Cardiac muscle cell (in vitro differentiated cells and primary cell): ENCODE results near the genes IQCF2 and NEK4.

- RAMPAGE, long total RNA, result no peak
- RRBS, result no CpG with 5 or more reads among the region's 2 CpGs
Observed at GRCh38 chr3:50584358-50584786, 15.1 kb downstream of the HEMK1 start.

GRCh38 chr3:50646843-50647332 is 27.8 kb upstream of the DOCK3 start:
- RAMPAGE, long total RNA, result no peak
- RRBS, result no CpG with 5 or more reads among the region's 7 CpGs

DNA sequence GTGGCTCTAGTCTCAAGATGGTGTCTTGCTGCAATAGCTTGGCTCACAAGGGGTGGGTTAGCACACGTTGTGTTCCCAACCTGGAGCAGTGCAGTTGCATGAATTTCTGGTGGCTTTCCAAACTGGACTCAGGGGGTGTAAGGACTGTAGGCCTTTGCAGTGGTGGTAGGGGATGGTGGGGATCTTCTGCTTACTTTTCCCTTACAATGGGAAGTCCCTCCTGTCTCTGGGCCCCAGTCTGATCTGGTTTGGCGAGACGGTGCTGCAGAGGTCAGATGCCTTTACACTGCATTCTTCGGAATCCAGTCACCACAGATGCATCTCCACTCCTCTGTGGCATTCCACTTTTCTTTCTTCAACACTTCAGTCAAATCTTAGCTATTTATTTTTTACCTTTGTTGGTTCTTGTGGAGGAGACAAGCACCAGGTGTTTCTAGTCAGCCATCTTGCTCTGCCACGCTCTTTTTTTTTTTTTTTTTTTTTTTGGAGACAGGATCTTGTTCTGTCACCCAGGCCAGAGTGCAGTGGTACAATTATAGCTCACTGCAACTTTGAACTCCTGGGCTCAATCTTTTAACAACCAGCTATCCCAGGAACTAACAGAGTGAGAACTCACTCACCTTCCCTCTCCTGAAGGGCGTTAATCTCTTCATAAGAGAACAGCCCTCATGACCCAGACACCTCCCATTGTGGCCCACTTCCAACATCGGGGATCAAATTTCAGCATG is 132.2 kb downstream of the DOCK3 start:
- RAMPAGE, long total RNA, result no peak
- RRBS, result no CpG with 5 or more reads among the region's 7 CpGs

GRCh38 chr3:51391423-51392526 is 690 bp downstream of the RBM15B start:
- RAMPAGE, long total RNA, result no peak
- RRBS, result 2% methylated on average over 69 of the region's 151 CpGs

DNA sequence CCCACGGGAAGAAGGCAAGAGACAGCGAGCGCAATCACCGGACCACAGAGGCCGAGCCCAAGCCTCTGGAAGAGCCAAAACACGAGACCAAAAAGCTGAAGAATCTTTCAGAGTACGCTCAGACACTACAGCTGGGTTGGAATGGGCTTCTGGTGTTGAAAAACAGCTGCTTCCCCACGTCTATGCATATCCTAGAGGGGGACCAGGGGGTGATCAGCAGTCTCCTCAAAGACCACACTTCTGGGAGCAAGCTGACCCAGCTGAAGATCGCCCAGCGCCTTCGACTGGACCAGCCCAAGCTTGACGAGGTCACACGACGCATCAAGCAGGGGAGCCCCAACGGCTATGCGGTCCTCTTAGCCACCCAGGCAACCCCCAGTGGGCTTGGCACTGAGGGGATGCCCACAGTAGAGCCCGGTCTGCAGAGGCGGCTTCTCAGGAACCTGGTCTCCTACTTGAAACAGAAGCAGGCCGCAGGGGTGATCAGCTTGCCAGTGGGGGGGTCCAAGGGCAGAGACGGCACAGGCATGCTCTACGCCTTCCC is 2.4 kb downstream of the RBM15B start:
- RAMPAGE, long total RNA, result no peak
- RRBS, result no CpG with 5 or more reads among the region's 21 CpGs

GRCh38 chr3:51413224-51413598 is 22.1 kb downstream of the RBM15B start:
- RAMPAGE, long total RNA, result no peak
- RRBS, result no CpG with 5 or more reads among the region's 2 CpGs

- RAMPAGE, long total RNA, result no peak
- RRBS, result no CpG with 5 or more reads among the region's 5 CpGs
Observed at GRCh38 chr3:51861338-51861812, at the start of gene IQCF2. IQCF2 (plus strand) TSS chr3:51861615.

DNA sequence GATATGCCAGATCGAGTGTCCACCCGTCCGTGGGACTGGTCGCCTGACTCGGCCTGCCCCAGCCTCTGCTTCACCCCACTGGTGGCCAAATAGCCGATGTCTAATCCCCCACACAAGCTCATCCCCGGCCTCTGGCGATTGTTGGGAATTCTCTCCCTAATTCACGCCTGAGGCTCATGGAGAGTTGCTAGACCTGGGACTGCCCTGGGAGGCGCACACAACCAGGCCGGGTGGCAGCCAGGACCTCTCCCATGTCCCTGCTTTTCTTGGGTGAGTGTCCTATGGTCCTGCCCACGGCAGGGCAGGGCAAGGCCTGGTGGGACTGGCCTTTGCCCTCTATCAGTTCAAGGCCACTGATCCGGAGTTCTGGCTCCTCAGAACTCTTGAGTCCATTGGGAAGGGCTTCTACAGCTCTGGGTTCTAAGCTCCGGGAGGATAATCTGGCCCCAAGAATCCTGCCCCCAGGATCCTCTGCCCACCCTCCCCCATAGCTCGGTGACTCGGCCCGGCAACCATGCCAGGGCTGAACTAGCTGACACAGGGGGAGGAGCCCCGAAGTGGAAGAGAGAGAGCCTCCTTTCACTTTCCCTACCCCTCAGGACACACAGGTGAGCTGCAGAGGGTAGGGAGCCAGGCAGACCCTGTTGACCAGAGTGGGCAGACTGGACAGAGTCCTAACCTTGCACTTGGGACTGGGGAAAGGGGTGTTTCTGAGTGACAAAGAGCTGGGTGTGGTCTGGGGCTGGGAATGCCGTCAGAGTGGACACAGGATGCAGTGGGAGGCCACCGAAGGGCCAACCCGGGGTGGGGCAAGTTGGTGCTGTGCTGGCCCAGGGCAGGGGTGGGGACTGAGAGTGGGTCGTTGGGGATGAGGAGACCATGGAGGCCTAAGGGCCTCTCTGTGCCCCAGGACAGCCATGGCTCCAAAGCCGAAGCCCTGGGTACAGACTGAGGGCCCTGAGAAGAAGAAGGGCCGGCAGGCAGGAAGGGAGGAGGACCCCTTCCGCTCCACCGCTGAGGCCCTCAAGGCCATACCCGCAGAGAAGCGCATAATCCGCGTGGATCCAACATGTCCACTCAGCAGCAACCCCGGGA is 623 bp downstream of the PARP3 start:
- RAMPAGE, long total RNA, result no peak
- RRBS, result 32% methylated on average over 10 of the region's 31 CpGs

DNA sequence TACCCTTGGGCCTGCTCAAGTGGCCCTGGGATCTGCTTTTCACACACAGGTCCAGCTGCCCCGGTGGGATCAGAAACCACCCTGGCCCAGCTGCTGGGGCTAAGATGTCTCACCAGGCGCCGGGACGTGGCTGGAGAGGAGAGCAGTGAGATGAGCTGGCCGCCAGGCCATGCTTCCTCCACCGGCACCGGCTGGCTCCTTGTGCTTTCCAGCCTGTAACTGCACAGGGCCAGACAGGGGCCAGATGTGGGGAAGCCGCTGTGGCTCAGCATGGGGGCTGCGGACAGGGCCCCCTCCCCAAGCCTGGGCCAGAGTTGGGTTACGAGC is 11.5 kb upstream of the DUSP7 start:
- RAMPAGE, long total RNA, result no peak
- RRBS, result 19% methylated on average over 6 of the region's 10 CpGs

DNA sequence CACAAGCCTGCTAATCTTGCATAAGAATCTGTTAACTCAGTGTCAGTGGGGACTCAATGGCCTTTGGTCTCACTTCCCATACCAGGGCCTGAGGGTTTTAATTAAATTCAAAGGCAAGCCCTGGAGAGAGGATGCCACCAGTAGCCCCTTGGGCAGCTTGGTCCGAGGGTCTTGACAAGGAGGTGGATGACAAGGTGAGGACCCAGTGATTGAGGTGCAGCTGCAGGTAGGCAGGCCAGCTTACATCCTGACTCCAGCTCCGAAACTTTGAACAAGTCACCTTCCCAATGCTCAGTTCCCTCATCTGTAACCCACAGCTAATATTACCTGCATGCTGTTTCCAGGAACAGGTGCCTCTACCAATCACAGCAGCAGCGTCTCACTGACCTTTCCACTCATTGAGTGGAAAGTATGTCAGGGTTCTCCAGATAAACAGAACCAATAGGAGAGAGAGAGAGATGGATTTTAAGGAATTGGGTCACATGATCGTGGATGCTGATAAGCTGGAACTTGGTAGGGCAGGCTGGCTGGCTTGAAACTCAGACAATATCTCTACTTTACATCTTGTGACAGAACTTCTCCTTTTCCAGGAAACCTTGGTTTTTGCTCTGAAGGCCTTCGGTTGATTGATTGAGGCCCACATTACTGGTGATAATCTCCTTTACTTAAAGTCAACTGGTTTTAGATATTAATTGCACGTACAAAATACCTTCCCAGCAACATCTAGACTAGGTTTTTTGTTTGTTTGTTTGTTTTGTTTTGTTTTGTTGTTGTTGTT is 9.0 kb upstream of the ALAS1 start:
- RAMPAGE, long total RNA, result no peak
- RRBS, result no CpG with 5 or more reads among the region's 6 CpGs

DNA sequence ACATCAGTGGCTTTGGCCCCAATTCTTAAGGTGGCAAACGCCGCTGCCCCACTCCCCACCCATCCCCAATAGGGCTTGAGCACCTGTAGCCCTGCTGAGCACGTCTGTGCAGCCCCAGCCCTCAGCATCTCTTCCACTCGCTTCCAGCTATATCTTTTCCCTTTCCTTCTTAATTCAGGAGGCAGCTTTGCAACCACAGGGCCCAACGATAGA is 9.1 kb downstream of the PPM1M start:
- RAMPAGE, long total RNA, result no peak
- RRBS, result no CpG with 5 or more reads among the region's 5 CpGs

DNA sequence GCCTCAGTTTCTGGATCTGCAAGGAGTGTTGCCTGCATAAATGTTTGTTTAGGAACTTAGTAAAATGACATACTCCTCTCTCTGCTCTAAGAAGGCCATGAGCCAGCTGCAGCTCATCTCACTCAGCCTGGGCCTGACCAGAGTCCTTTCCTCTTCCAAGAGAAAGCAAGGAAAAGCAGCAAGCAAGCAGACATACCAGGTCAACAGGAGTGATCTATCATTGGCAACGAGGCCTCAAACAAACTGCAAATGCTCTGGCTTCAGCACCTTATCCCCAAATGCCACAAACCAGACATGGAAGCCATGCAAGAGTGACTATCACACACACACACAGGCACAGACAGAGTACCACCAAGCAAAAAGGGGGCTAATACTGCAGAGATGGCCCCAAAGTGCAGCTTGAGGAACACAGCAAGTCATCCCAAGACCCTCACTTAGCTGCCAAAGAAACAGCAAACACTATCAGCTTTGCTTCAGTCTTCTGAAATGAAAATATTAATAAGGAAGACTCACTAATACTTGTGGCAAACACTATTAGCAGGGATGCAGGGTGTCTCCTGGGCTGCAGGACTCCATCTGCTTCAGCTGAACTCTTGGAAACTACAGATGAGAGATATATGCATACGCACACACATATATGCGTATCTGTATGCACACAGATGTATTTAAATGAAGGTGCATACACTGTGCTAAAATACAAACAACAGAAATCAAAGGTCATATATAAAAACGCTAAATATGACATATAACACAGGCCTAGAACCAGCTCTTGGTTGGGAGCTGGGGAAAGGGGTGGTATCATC is 10.4 kb downstream of the PPM1M start:
- RAMPAGE, long total RNA, result no peak
- RRBS, result no CpG with 5 or more reads among the region's 4 CpGs

- RAMPAGE, long total RNA, result no peak
- RRBS, result no CpG with 5 or more reads among the region's 23 CpGs
Observed at GRCh38 chr3:52402762-52403638, 6.8 kb downstream of the BAP1 start.

DNA sequence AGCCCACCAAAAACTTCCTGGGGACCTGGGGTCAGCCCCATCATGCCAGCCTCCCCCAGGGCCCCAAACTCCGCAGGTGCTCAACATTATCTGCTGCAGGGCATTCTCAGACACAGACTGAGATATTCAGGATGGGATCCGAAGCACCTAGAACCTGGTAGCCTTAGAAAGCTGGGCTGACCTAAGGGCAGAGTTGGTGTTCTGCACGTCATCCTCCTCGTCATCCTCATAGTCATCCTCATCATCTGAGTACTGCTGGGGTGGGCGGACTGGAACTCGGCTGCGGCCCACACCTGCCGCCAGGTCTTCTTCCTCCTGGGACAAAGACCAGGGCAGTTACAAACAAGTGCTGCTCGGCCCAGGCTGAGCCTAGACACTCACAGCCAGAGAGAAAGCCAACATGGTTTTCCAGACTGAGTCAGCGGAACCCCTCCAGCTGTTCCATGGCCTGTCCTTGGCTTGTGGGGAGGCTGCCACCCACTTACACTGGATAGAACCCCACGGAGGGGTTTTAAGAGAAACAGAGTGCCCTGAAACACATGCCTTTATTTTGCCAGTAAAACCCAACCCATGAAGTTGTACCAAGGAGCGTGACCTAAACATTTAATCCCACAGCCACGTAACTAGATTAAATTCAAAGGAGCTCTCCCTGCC is 5.4 kb downstream of the BAP1 start:
- RAMPAGE, long total RNA, result no peak
- RRBS, result no CpG with 5 or more reads among the region's 13 CpGs

DNA sequence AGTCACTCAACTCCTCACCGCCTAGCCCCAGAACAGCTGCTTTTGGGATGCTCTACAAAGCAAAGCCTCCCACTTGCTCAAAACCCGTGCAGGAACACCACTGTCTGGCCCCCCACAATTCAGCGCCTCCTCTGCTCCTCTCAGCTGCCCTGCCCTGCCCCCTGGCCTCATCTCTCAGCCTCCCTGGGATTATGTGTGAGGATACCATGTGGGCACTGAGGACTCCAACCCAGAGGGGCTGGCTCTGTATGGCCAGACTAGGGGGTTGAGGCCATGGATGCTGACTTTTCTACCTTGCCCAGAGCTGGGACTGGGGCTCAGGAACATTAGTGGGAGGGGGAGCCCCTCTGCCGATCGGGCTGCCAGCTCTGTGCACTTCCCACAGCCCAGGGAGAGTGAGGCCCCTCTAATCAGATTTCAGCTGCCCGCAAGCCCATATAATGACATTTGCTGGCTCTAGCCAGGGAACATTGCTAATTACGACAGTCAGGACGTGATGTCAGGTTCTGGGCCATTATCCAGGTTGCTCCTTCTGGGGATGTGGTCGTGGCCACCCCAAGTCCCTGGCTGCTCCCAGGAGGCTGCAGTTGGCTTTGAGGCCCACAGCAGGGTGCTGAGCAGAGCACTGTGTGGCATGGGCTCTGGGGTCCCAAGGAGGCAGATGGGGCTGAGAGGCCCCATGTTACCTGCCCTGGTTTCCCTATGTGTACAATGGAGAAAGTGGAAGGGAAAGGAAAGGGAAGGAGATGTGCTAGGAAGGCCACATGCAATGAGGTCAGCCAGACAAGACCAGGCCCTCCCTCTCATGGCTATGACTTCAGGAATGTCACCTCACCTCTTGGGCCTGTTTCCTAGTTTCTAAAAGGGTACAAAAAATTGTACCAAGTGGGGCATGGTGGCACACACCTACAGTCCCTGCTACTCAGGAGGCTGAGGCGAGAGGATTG is 3.7 kb downstream of the NT5DC2 start:
- RAMPAGE, long total RNA, result no peak
- RRBS, result no CpG with 5 or more reads among the region's 10 CpGs

DNA sequence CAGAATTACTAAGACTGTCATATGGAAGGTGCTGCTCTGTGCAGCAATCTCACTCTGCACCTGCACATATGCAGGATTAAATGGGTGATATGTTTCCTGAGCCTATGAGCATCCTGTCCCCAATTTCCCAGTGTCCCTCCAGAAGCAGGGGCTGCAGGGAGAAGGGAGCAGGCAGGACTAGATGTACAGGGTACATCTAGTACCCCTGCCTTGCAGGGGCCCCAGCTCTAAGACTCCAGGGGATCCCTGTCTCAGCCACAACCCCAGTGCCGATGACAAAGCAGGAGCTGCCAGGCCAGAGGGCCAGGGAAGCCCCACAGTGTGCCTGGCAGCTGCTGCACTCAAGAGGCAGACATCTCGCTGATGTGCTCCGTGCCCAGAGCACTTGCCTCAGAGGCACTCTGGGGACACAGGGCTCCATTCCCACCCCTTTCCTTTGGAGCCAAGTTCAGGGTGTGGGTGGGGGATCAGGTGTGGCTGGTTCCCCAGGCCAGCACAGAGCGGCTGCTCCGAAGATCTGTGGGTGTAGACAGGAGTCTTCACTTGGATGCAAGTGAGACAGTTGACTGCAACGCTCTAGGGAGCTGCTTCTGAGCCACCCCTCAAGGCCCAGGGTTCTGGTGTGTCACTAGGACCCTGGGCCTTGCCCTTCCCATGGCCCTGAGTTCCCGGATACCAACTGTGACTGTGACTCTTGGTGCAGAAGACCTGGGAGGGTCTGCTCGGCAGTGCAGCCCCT is 2.8 kb downstream of the NT5DC2 start:
- RAMPAGE, long total RNA, result no peak
- RRBS, result no CpG with 5 or more reads among the region's 8 CpGs

DNA sequence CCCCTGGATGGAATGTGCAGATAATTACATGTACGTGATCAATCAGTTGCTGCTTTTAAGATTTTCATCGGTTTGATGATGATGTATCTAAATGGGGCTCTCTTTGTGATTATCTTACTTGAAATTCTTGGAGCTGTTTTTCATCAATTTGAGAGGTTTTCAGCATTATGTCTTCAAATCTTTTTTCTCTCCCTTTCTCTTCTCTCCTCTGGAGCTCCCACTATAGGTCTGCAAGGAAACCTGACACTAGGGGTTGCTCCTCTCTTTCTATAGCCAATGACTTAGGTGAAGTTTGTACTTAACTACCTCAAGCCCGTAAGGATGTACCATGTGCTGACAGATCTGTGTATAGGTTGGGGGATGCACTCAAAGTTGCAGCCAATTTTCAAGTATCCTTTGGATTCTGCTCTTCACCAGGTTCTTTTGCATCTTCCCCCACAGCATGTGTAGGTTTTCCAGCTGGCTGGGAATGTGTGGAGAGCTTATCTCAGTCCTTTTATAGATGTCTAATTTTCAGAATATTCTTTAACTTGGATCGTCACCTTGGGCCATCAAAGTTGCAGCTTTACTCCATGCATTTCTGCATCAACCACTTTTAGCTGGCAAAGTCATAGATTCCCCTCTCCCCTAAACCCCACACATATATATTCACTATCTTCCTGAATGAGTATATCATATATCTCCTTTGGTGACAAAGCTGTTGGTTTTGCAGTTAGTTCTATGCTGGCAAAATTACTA is 65.8 kb downstream of the UQCC5 start:
- RAMPAGE, long total RNA, result no peak
- RRBS, result no CpG with 5 or more reads among the region's 4 CpGs

DNA sequence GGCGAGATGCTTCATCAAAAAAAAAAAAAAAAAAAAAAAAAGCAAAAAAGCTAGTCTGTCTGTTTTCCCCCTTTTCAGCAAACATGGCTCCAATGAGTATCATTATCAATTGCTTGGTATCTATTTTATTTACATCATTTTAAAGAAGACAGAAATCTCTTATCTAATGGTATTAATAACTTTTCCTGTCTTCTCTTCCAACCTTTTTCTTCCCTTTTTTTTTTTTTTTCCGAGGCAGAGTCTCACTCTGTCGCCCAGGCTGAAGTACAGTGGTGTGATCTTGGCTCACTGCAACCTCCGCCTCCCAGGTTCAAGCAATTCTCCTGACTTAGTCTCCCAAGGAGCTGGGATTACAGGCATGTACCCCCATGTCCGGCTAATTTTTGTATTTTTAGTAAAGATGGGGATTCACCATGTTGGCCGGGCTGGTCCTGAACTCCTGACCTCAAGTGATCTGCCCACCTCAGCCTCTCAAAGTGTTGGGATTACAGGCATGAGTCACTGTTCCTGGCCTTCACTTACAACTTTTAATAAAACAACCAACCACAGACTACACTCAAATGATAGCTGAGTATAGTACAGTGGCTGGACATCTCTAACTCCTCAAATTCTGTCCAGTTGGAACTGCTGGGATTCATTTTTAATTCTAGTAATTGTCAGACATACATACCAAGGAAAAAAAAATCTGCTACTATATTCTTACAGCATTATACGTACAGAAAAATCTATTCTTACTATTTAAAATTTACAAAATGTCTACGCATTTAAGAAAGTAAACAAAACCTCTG is 71.3 kb upstream of the GNL3 start:
- RAMPAGE, long total RNA, result no peak
- RRBS, result no CpG with 5 or more reads among the region's 8 CpGs

GRCh38 chr3:52679258-52680288 is 6.3 kb upstream of the GNL3 start:
- RAMPAGE, long total RNA, result no peak
- RRBS, result no CpG with 5 or more reads among the region's 3 CpGs

DNA sequence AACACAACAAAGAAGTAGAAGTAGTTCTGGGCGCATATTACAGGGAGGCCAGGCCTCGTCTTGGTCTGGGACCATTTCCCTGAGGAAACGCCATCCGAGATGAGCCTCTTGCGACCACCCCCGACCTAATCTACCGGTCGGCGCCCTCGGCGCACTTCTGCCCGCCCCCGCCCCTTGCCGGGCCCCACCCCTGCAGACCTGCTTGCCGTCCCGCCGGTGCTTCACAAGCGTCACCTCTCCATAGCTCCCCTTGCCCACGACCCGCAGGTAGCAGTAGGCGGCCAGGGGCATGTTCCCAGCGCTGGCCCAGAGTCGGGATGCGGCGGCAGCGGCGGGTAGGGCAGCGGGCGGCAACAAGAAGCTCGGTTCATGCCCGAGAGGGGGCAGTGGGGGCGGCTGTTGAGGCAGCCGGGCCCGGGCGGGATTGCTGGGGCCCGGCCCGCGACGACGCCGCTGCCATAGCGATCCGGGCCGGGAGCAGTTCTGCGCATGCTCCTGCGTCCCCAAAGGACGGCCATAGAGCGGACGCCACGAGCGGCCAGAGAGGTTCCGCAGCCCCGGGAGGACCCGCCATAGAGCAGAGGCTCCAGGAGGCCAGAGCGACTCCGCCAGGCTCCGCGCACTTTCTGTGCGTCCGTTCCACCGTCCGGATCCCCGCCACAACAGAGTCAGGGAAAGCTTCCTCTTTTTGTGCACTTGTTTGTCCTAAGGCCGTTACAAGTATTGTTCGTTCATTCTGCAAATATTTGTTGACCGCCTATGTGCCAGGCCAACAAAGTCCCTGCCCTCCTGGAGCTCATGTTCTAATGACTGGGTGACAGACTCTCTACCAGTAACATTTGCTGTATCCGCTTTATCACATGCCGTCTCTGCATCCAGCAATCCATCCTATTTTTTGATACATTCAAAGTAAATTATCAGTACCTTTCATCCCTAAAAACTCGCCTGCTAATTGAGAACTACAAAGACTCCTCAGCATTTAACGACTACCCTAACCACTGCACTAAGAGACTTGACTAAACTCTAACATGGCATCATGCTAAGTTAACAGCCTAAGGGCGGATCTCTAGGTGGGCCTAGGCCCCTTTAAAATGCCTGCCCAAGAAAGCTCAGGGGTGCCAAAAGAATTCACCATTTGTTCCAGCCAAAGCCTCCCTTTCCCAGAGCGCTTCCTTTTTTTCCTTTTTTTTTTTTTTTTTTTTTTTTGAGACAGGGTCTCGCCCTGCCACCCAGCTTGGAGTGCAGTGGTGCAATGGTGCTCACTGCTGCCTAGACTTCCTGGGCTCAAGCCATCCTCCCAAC is at the start of gene NEK4:
Gene NEK4, minus strand, starts transcription at position 485 of the 1,302 bp plus-strand sequence.
- RAMPAGE, long total RNA, result no peak
- RRBS, result 3% methylated on average over 26 of the region's 73 CpGs